Thyroid gland (tissue), 7 donors: Measurements from ENCODE around the gene HAAO.

DNA sequence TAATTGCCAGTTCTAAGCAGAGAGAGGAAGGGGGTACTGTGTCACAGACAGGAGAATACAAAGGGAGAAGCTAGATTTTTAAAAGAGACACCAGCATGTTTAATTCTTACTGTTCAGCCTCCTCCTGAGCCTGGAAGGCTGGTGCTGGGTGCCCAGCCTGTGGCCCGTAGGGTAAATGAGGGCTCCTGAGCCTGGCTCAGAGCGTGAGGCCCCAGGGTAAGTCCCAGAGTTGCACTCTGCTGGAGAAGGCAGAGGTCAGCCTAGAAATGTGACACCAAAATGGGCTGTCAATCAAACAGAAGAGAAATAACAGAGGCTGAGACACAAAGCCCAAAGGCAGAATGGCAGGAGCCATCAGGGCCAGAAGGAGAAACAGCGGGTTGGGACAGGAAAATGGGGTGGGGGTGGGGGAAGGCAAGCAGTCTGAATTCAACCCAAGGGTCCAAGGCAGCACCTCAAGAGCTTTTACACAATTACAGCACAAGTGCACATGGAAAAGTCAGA, 58.0 kb upstream of the PKDCC start:
- PRO-cap, 2 experiments, result no peak in any of the 2 experiments
- RAMPAGE, long total RNA, 5 experiments, result no peak in any of the 5 experiments

GRCh38 chr2:42049463-42049970, 1.7 kb downstream of the PKDCC start:
- PRO-cap, 2 experiments, result no peak in any of the 2 experiments
- RAMPAGE, long total RNA, 5 experiments, result no peak in any of the 5 experiments

GRCh38 chr2:42060649-42060955, 12.8 kb downstream of the PKDCC start:
- PRO-cap, 2 experiments, result no peak in any of the 2 experiments
- RAMPAGE, long total RNA, 5 experiments, result no peak in any of the 5 experiments

DNA sequence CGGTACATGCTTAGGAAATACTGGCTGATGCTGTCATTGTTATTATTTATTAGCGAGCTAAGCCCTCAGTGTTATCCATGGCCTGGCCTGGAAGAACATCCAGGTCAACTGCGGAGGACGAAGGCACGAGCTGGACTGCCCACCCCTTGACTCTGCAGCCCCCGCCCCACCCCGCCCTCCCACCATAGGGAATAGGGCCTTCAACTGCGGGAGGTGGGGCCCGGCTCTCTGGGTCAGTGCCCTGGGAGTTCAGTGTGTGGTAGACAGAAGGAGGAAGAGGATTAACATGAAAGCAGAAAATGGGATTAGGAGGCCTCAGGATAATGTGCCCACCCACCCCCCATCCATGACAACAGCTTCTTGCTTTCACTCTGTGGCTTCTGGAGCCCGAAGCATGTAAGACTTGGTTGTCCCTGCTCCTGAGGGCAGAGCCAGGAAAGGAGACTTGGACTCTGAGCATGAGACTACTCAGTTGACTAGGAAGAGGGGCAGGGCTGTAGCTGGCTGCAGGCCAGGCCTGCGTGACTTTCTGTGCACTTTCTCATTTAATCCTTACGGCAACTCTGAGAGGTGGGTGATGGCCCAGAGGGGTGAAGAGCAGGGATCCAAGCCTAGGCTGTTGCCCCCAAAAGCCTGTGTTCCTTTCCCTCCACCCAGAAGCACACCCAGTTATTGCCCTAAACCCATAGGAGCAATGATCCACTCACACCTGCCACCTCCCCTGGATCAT, 13.3 kb downstream of the PKDCC start:
- PRO-cap, 2 experiments, result no peak in any of the 2 experiments
- RAMPAGE, long total RNA, 5 experiments, result no peak in any of the 5 experiments

- PRO-cap, 2 experiments, result no peak in any of the 2 experiments
- RAMPAGE, long total RNA, 5 experiments, result no peak in any of the 5 experiments
Observed at GRCh38 chr2:42105193-42106001, 57.6 kb downstream of the PKDCC start.

DNA sequence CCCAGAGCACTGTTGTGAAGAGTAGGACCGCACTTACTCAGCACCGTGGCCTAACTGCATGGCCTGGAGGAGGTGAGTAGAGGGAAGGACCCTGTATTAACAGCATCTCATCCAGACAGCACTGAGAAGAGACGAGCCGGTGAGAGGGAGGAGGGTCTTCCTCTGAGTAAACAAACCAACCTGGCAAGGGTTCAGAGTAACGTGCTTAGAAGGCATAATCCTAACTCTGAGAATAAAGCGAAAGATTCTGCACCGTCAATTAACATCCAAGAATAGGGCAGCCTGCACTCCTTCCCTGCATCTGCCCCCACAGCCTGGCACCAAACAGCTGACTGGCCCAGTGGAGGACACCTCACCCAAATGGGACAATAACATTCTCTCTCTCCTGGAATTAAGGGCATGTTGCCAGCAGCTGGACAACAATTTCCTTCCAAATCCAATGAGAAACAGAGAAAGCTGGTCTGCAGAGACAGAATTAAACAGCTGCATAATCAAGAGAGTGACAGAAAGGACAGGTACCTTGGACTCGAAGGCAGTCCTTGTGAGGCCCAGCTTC, 15.2 kb downstream of the COX7A2L start:
- PRO-cap, 2 experiments, result no peak in any of the 2 experiments
- RAMPAGE, long total RNA, 5 experiments, result no peak in any of the 5 experiments

- PRO-cap, 2 experiments, result peak in 2 of 2 experiments; most common plus-strand start chr2:42792730 (in 2); most common minus-strand start chr2:42792583 (in 2)
- RAMPAGE, long total RNA, 5 experiments, result start-site peak on the minus strand in 3 of 5 experiments, at chr2:42792562-42792616 at its widest, 22 to 418 reads per replicate
Observed at GRCh38 chr2:42791919-42793234, at the start of gene HAAO. Gene HAAO, minus strand, starts transcription at chr2:42792583.

- PRO-cap, 2 experiments, result no peak in any of the 2 experiments
- RAMPAGE, long total RNA, 5 experiments, result no peak in any of the 5 experiments
Observed at GRCh38 chr2:42795285-42795616, 2.9 kb upstream of the HAAO start.

DNA sequence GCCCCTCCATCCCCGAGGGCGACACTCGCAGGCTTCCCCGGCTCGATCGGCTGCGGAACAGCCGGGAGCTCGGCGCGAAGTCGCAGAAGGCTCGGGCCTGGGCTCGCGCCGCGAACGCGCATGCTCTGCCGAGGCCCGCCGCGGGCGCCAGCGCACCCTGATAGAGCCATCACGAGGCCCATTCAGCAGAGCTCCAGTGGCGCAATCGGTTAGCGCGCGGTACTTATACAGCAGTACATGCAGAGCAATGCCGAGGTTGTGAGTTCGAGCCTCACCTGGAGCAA, 17.9 kb upstream of the HAAO start:
- PRO-cap, 2 experiments, result peak in 2 of 2 experiments; most common plus-strand start position 121 of the sequence (in 1); most common minus-strand start position 82 of the sequence (in 2)
- RAMPAGE, long total RNA, 5 experiments, result no peak in any of the 5 experiments

DNA sequence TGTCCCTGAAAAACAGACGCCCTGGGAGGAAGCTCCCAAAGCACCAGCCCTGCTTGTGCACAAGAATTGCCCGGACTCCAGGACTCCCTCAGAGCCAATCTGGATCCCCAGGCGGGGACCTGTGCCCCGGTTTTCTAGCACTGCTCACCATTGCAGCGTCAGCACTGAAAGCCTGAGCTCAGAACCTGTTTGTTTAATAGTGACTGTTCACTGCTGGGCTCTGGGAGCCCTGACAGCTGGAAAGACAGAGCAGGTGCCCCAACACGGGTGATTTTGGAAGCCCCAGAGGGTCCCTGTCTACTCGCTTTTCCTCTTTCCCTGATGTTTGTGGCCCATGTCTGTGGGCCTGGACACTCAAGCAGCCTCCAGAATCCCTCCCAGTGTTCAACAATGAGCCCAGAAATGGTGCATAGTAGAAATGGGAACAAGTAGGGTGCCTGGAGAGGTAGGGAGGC, 134.7 kb upstream of the HAAO start:
- PRO-cap, 2 experiments, result no peak in any of the 2 experiments
- RAMPAGE, long total RNA, 5 experiments, result no peak in any of the 5 experiments

- PRO-cap, 2 experiments, result no peak in any of the 2 experiments
- RAMPAGE, long total RNA, 5 experiments, result no peak in any of the 5 experiments
Observed at GRCh38 chr2:43042085-43042411, 184.4 kb downstream of the ZFP36L2 start.

DNA sequence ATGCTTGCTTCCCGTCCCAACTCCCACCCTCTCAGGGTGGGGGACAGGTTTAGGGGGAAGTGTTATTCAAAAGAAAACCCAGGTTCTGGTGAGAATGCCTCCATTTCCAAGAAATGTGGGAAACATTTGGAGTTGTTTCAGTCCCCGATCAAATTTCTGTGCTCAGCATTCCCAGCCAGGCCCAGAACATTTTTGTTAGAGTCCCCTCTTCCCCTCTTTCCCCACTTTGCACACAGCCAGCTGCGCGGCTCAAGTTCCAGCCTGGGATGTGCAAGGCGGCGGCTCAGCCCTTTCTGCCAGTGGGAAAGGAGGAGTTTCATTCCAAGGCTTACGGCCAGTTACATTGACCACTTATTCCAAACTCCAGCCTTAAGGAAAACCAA, 154.8 kb downstream of the ZFP36L2 start:
- PRO-cap, 2 experiments, result peak in 1 of 2 experiments; most common minus-strand start position 188 of the sequence (in 1)
- RAMPAGE, long total RNA, 5 experiments, result no peak in any of the 5 experiments

GRCh38 chr2:43134363-43134968, 91.9 kb downstream of the ZFP36L2 start:
- PRO-cap, 2 experiments, result no peak in any of the 2 experiments
- RAMPAGE, long total RNA, 5 experiments, result no peak in any of the 5 experiments

- PRO-cap, 2 experiments, result no peak in any of the 2 experiments
- RAMPAGE, long total RNA, 5 experiments, result no peak in any of the 5 experiments
Observed at GRCh38 chr2:43149524-43149875, 76.9 kb downstream of the ZFP36L2 start.

- PRO-cap, 2 experiments, result no peak in any of the 2 experiments
- RAMPAGE, long total RNA, 5 experiments, result no peak in any of the 5 experiments
Observed at GRCh38 chr2:43162272-43162634, 64.2 kb downstream of the ZFP36L2 start.

DNA sequence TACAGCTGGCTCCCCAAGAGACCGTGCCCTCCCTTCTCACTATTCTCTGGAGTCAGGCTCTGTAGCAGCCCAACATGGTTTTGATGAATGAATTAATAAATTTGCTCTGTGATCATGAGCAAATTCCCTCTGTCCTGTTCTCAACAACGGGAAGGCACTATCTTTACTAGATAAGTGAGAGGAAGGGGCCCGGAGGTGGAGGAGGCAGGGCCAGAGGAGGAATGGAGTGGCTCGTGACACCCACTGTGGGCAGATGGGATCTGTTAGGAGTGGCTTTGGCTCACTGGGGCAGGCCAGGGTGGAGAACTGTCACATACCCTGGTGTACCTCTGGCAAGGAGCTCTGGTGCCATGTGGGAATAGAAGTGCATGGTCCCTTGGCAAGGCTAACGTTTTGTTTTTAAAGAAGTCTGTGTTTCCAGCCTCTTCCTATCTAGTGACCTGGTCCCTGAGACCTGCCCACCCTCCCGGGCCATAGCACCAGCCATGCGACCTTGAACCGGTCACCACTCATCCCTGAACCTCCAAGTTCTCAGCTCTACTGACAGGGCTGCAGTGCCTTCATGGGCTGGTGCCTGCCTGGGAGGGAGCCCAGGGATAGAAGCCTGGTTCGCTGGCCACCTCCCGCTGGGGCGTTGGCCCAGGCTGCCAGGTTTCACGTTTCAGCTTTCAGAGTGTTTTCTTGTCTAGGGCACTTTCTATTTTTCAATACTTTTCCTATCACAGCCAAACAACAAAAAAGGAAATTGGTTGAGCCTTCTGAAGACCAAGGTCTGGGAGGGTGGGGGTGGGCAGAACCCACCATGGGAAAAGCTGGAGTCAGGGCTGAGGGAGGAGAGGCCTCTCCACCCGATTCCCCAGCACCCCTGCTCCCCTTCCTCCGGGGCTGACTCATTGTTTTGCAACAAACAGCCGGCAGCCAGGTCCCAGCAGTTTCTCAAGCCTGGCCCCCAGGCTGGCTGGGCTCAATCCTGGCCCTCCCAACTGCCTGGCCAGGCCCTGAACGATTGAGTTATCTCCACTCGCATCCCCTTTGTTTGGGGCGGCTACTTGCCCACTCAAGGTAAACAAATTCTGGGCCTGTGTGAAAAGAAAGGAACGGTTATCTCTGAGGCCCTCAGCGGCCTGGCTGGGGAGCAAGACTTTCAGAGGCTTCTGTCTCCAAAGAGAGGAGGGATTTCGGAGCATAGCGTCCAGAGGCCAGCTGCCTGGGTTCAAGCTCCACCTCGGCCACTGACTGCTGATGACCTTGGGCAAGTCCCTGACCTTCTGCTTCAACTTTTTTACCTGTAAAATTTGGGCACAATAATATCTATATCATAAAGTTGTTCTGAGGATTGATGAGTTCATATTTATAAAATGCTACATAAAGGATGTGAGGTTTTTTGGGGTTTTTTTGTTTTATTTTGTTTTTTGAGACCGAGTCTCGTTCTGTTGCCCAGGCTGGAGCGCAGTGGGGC, 47.7 kb downstream of the ZFP36L2 start:
- PRO-cap, 2 experiments, result peak in 2 of 2 experiments; most common plus-strand start position 931 of the sequence (in 2); most common minus-strand start position 881 of the sequence (in 2)
- RAMPAGE, long total RNA, 5 experiments, result no peak in any of the 5 experiments

GRCh38 chr2:43184268-43184905, 42.0 kb downstream of the ZFP36L2 start:
- PRO-cap, 2 experiments, result no peak in any of the 2 experiments
- RAMPAGE, long total RNA, 5 experiments, result no peak in any of the 5 experiments

DNA sequence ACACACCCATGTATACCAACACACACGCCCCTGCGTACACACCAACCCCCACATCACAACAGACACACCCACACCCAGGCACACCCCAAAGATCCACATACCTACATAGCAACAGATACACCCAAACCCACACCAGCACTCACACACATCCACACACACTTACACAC, 7.3 kb downstream of the ZFP36L2 start:
- PRO-cap, 2 experiments, result no peak in any of the 2 experiments
- RAMPAGE, long total RNA, 5 experiments, result no peak in any of the 5 experiments

DNA sequence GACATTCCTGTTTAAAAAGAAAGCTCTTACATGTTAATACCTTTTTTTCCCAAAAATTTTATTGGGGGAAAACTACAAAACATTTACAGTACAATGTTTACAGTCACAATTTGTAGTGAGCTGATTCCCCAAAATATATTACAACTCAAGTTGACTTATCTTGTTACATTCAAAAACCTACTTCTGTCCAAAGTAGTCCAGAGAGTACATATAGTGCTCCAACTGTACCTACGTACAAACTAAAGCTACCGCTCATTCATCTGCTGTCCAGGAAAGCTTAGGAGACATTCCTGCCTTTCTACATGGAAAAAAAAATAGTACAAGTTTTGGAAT, 4.1 kb downstream of the ZFP36L2 start:
- PRO-cap, 2 experiments, result no peak in any of the 2 experiments
- RAMPAGE, long total RNA, 5 experiments, result no peak in any of the 5 experiments

- PRO-cap, 2 experiments, result no peak in any of the 2 experiments
- RAMPAGE, long total RNA, 5 experiments, result no peak in any of the 5 experiments
Observed at GRCh38 chr2:43239737-43240696, 13.6 kb upstream of the ZFP36L2 start.